LHCN-M2 (cell line): ENCODE results near the gene ATR.

GRCh38 chr3:141920602-141921024 is 44.2 kb downstream of the ATP1B3 start:
- RAMPAGE, long total RNA: no peak

GRCh38 chr3:141927256-141928299 is 51.1 kb downstream of the ATP1B3 start:
- RAMPAGE, long total RNA: no peak

- RAMPAGE, long total RNA: no peak
Observed at GRCh38 chr3:142210542-142211183, 14.7 kb downstream of the GK5 start.

DNA sequence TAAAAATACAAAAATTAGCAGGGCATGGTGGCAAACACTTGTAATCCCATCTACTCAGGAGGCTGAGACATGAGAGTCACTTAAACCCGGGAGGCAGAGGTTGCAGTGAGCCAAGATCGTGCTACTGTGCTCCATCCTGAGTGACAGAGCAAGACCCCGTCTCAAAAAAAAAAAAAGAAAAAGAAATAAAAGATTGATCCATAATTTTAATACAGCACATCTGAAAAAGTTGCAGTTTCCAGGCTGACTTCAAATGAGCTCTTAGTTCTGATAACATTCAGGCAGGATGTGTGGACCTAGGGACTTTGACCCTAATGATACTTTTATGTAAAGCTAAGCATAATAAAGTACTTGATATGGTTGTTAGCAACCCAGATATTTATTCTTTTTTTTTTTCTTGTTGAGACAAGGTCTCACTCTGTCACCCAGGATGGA is 10.7 kb upstream of the GK5 start:
- RAMPAGE, long total RNA: no peak

DNA sequence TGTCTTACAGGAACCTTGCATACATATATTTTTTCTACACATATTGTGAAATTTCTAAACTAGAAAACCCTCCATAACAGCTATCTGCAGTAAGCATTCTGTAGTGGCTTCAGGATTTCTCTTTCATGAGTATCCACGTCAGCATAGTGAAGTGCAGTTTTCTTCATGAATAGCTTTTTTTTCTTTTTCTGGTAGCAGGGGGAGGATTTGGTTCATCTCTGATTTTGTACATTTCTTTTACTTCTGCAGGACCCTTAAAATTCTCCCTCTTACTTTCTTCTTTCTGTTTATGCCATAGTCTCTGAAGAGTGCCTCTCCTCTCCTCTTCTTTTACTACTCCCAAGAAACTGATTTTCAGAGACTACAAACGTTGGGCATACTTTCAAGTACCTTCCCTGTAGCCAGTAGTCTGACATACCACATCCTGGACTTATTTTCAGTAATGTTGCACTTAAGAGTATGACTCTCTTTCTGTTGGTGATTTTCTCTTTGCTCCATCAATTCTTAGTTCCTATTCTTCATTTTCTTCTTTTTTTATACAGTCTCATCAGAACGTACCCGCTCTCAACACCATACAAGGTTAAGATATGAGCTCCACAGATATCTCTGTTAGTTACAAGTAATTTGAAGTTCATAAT is 48.0 kb downstream of the ATR start:
- RAMPAGE, long total RNA: no peak

- RAMPAGE, long total RNA: no peak
Observed at GRCh38 chr3:142577905-142579141, at the start of gene ATR. ATR (minus strand) TSS chr3:142578733.

- RAMPAGE, long total RNA: no peak
Observed at GRCh38 chr3:142645218-142645827, 49.1 kb downstream of the PLS1 start.

DNA sequence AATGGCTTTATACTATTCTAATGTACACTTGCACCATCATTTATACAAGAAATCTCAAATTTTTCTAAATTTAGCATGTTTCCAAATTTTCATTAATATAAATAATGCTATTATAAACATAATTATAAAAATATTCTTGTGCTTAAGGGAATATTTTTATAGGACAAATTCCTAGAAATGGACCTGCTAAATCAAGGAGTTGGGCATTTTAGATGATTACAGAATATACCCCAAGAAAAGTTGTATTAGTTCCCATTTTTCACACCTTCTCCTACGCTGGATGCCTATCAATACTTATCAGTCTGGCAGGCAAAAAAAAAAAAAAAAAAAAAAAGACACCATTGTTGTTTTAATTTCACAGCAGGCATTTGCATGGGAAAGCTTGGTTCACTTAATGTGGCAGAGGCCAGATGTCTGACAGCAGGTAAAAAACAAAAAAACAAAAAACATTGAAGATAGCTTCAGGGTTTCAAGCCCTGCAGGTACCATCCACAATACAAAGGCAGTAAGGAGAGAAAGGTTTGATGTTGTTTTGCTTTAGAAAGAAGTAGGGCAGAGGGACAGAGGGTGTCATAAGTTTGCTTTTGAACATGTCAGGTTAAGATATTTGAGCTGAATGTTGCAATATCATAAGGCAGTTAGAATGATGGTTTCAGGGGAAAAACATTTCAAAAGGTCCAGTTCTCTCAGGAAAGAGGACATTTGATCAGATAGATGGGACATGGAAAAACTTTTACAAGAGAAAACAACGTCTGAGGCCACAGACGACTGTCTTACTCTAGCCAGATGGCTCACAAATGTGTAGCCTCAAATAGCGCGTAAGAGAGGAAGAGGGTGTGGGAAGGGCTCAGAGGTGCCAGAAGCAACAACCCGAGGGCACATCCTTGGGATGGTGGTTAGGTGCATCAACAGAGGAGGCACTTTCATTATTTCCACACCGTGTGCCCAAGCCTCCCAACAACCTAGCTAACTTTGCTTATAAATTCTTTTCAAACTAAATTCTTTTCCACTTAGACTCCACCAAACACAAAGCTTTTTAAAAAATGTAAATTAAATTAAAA is 25.8 kb downstream of the PCOLCE2 start:
- RAMPAGE, long total RNA: no peak

DNA sequence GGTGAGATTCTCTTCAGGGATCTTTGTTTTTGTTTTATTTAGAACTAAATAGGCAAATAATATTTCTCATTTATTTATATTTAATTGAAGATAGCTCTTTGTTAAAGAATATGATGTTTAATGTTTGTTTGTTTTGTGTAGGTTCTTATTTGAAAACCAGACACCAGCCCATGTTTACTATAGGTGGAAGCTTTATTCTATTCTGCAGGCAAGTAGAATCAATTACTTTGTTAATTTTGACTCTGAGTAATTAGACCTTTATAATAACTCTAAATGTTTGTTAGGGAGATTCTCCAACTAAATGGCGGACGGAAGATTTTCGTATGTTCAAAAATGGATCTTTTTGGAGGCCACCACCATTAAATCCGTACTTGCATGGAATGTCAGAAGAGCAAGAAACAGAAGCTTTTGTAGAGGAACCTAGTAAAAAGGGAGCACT is 26.8 kb downstream of the U2SURP start:
- RAMPAGE, long total RNA: no peak

GRCh38 chr3:143066112-143066680 is 53.4 kb upstream of the CHST2 start:
- RAMPAGE, long total RNA: no peak

GRCh38 chr3:143120821-143121909 is 1.6 kb downstream of the CHST2 start:
- RAMPAGE, long total RNA: no peak

DNA sequence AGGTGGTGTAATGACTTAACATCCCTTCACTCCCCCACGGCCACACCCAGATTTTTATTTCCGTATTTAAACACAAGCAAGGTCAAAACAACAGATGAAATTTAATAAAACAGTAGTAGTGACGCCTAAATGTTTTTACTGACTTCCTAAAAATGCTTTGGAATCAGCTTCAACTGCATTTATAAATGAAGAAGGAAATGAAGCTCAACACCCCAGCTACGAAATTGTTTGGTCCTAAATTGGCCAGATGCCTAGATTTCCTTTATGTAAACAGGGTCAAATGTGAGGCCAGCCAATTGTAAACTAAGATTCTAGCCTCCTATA is 324.4 kb downstream of the CHST2 start:
- RAMPAGE, long total RNA: no peak

DNA sequence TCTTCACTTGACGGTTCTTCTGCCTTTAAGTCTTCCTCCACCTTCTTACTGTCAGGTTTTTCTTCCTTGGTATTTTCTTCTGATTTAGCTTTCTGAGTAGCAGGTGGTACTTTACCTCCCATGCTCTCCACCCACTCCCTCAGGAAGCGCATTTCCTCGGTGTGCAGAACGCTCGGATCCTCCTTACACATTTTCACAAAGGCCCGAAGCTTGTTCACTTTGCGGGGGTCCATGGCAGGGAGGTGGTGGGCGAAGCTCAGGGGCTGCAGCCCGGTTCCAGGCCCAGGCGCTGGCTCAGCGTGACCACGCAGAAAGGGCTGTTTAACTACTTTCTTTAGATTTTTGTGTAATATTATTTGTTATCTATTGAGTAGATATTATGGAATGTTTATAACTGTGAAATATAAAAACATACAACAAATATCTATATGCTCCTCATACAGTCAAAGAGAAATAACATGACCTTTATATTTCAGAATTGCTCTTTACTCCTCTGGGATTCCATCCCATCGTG is 330.2 kb downstream of the SLC9A9 start:
- RAMPAGE, long total RNA: no peak

DNA sequence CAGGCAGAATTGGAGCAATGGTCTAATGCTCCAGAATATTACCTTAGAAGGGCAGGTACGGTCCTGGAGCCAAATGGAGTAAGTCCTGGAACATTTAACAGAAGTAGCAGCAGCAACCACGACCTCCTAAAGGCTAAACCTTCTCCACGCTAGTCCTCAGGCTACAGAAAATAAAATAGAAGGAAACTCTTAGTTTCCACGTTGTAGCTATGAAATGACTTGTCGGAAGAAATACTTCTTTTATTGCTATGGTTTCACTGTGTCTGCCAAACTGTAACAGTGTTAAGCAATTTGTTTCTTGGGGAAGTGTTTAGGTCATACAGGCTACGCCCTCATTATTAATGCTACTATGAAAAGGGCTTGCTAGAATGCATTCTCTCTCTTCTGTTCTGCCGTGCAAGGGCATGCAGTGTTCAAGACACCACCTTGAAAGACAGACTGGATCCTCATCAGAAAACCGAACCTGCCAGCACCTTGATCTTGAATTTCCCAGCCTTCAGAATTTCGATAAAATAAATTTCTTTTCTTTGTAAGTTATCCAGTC is 462.8 kb downstream of the PLOD2 start:
- RAMPAGE, long total RNA: no peak

GRCh38 chr3:146156129-146157372 is 4.4 kb downstream of the PLOD2 start:
- RAMPAGE, long total RNA: no peak

DNA sequence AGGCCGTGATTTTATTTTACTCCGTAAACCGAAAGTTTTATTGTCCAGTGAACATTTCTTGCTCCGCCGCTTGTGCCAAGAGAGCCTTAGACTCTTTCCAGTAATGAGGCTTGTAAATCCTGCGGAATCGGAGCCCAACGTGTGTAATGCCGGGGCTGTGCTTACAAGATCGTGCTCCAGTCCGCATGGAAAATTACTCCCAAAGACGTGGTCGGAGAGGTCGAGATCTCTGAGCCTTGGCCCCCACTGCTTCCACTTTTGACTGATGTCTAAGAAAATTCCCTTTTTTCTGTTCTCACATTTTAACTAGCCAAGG is 691 bp upstream of the PLOD2 start:
- RAMPAGE, long total RNA: no peak

- RAMPAGE, long total RNA: no peak
Observed at GRCh38 chr3:146165522-146166020, 4.6 kb upstream of the PLOD2 start.

DNA sequence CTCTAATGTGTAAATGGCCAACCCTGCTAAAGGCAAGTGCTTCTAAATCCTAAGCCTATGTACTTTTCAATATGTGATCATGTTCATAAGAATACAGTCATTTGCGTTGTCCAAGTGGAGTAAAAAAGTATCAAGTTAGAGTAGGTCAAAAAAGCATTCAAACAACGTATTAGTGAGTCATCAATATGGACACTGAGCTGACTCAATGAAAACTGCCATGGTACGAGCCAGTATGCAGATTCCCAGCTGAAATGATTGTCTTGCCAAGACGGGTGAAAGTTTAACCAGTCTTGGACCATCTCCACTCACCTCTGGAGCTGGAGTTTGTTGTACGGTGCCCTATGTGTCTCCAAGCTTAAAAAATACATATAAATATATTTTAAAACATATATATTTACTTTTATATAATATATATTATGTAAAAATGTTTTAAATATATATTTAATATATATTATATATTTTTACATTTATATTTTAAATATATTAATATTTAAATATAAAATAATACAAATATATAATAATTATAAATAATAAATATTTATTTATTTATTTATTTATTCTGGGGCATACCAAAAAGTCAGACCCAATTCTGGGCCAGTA is 27.4 kb downstream of the PLSCR4 start:
- RAMPAGE, long total RNA: no peak

DNA sequence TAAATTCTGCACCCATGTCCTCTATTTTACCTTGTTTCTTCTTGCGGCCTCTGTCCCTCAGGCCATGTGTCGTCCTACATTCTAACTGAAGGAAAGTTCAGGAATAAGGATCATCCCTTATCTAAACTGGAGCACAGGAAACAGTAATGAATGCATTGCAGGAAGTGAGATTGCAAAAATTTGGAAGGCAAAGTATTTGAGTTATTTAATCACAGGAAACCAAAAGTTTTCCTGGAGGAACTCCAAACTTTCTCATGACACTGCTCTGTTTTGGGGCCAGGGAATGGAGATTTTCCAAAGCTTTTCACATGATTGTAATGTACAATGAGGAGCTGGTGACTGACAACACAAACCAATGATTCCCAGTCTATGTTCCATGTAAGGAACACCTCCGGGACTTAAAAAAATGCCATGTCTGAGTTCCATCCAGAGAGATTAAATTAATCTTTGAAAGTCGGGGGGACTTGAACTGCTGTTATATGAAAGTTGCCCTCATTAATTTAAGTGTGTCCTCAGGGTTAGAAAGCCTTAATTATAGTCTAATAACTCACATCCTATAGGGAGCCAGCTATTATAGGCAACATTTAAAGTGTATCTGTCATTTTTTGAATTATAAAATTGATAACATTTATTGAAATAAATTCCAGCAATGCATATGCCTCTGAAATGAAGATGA is 57.9 kb upstream of the PLSCR4 start:
- RAMPAGE, long total RNA: no peak

GRCh38 chr3:146313782-146314353 is 63.0 kb upstream of the PLSCR4 start:
- RAMPAGE, long total RNA: no peak